Epithelial cell of proximal tubule (primary cell): Measurements from ENCODE around the gene S100P.

- RAMPAGE, long total RNA = no peak
- RRBS = no CpG with 5 or more reads among the region's 22 CpGs
Measured at GRCh38 chr4:3862507-3863042, 96.4 kb downstream of the ADRA2C start.

- RAMPAGE, long total RNA = no peak
- RRBS = no CpG with 5 or more reads among the region's 10 CpGs
Measured at GRCh38 chr4:4032149-4032731, 194.5 kb downstream of the OTOP1 start.

DNA sequence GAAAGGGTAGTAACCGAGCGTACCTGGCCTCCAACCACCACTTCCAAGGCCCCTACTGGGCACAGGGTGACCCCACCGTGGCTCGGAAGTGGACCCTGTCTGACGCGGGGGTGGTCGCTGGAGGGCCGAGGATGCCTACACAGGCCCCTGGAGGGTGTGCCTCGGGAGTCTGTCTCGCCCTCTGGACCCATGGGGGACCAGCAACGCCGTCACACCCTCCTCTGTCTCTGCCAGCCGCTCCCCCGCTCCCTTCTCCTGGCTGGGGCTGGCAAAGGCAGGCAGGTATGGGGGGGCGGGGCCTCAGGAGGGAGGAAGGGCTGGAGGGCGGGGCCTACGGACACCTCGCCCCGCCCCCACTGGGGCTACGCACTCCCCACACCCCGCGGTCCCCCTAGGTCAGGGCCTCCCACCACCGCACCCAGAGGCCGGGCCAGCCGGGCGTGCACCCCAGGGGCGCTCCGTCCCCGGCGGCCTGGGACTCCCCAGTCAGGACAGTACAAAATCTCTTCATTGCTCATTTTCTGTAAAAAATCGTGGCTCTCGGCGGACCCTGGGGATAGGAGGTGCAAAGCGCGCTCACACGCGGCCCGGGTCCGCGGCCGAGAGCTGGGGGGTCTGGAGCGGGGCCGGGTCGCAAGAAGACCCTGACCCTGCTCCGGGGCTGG is 84.1 kb downstream of the OTOP1 start:
- RAMPAGE, long total RNA = no peak
- RRBS = 4% methylated on average over 6 of the region's 45 CpGs

GRCh38 chr4:4267676-4268336 is 19.8 kb upstream of the TMEM128 start:
- RAMPAGE, long total RNA = no peak
- RRBS = no CpG with 5 or more reads among the region's 6 CpGs

DNA sequence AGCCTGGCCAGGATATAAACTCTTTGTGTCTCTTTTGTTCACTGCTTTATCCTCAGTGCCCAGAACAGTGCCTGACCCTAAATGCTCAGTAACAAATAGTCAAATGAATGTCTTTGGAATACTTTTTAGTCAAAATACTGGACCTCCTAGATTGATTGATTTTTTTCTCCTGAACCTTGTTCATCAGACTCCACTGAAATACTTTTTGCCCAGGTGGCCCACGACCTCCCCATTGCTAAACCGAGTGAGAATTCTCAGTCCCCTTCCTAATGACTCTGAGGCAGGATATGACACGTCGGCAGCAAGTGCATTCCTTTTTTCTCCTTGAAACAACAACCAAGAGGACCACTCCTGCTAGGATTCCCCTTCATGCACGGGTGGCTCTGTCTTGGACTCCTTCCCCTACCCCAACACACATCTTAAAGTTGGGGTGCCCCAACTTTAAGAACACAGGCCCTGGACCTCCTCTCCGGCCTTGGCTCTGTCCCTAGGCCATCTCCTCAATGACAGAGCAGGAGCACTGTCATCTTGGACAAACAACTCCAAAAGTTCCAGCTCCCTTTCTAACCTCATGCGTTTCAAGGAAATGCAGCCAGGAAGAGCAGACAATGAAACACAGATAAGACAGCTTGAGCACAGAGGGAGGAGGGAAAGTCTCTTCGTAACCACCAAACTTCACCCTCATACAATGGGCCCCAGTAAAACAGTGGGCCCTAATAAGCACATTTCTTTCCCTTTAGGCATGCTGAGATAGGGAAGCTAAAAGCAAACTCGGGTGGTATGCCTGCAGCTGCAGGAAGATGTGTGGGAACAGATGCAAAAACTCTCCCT is 33.8 kb downstream of the ZBTB49 start:
- RAMPAGE, long total RNA = no peak
- RRBS = no CpG with 5 or more reads among the region's 9 CpGs

DNA sequence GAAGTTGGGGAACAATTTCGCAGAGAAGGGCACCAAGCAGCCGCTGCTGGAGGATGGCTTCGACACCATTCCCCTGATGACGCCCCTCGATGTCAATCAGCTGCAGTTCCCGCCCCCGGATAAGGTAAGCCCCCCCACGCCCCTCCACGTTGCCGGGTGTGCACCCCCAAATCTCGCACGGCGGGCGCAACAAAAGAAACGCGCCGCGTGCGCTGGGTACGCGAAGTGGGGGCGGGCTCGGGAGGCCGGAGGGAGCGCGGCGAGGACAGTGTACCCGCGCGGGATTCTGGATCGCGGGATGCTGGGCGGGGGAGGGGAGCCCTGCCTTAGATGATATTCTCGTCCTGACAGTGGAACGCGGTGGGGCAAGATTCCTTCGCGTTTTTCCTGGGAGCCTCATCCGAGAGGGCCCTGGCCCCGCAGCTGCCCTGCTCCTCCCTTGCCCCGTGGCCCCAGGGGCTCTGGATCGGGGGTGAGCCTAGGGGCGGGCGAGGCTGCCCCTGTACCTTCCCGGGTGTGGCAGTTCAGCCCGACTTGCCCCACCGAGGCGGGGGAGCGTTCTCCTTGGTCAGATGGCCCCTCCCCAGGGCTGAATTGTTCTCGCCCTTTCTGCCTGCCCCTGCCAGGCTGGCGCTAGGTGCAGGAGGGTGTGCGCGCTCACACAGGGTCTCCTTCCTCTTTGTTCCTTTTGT is 879 bp downstream of the NSG1 start:
- RAMPAGE, long total RNA = no peak
- RRBS = 5% methylated on average over 10 of the region's 53 CpGs

DNA sequence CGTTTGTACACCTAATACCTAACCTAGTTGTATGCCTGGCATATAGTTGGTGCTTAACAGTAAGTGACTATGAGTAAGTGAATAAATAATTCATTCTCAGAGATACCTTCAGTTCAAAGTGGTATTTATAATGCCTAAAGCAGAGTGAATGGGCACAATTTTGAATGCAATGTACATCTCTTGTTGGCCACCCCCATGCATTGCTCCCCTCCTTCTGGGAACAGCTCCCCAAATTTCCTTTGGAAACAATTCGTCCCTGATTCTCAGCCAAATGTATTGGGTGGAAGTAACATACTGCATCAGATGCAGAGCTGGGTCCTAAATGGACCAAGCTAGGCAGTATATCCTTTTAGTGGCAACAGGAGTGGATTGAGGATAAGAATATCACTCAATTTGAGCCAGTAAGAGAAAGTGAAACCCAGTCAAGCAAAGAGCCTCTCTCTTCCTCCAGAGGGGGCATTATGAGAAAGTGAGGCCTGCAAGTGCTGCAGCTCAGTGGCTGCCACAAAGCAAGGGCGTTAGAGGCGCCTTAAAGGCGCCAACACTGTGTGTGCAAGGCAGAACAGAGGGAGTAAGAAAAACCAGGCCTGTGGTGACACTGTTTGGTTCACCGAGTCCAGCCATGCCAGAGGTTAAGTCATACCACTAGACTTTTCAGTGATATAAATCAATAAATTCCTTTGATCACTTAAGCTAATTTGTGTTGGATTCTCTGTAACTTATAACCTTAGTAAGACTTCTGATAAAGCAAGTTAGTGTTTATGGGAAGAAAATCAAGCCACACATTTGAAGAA is 17.6 kb downstream of the STX18 start:
- RAMPAGE, long total RNA = no peak
- RRBS = no CpG with 5 or more reads among the region's 6 CpGs

- RAMPAGE, long total RNA = no peak
- RRBS = no CpG with 5 or more reads among the region's 9 CpGs
Measured at GRCh38 chr4:5576077-5576620, 132.2 kb downstream of the EVC2 start.

- RAMPAGE, long total RNA = no peak
- RRBS = no CpG with 5 or more reads among the region's 8 CpGs
Measured at GRCh38 chr4:5615123-5615800, 93.1 kb downstream of the EVC2 start.

GRCh38 chr4:5796787-5797367 is 85.9 kb downstream of the EVC start:
- RAMPAGE, long total RNA = no peak
- RRBS = no CpG with 5 or more reads among the region's 22 CpGs

- RAMPAGE, long total RNA = no peak
- RRBS = no CpG with 5 or more reads among the region's 11 CpGs
Measured at GRCh38 chr4:5798414-5798868, 87.4 kb downstream of the EVC start.

- RAMPAGE, long total RNA = no peak
- RRBS = no CpG with 5 or more reads among the region's 4 CpGs
Measured at GRCh38 chr4:6172657-6172940, 27.8 kb downstream of the JAKMIP1 start.

- RAMPAGE, long total RNA = no peak
- RRBS = no CpG with 5 or more reads among the region's 17 CpGs
Measured at GRCh38 chr4:6244894-6245517, 24.6 kb upstream of the WFS1 start.

DNA sequence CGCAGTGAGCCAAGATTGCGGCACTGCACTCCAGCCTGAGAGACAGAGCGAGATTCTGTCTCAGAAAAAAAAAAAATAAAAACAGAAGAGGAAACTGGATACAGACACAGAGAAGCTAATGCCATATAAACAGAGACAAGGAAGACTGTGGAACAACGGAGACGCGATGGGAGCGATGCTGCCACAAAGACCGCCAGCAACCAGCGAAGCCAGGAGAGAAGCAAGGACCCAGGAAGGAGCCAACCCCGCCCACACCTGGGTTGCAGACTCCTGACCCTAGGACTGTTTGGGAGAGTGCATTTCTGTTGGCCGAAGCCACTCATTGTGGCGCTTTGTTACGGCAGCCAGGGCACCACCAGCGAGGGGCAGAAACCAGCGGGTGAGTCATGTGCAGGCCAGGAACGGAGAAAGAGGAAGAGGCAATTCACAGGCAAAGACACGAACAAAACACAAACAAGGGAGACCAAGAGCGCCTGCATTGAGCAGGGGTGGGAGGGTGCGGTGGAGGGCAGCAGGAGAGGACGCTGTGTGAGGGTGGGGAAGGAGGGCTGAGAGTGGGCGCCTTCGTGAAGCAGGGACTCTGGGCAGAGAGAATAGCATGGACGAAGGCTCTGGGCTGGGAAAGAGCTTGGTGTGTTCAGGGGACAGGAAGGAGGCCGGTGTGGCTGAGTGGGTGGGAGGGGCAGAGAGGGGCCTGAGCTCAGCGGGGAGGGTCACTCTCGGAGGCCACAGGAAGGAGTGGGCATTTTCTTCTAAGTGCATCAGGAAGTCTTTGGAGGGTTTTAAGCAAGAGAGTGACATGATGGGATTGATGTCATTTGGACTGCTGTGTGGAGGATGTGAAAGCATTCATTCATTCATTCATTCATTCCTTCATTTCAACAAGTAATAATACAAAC is 12.4 kb upstream of the WFS1 start:
- RAMPAGE, long total RNA = no peak
- RRBS = no CpG with 5 or more reads among the region's 26 CpGs

- RAMPAGE, long total RNA = no peak
- RRBS = no CpG with 5 or more reads among the region's 6 CpGs
Measured at GRCh38 chr4:6357524-6357876, 87.8 kb downstream of the WFS1 start.

DNA sequence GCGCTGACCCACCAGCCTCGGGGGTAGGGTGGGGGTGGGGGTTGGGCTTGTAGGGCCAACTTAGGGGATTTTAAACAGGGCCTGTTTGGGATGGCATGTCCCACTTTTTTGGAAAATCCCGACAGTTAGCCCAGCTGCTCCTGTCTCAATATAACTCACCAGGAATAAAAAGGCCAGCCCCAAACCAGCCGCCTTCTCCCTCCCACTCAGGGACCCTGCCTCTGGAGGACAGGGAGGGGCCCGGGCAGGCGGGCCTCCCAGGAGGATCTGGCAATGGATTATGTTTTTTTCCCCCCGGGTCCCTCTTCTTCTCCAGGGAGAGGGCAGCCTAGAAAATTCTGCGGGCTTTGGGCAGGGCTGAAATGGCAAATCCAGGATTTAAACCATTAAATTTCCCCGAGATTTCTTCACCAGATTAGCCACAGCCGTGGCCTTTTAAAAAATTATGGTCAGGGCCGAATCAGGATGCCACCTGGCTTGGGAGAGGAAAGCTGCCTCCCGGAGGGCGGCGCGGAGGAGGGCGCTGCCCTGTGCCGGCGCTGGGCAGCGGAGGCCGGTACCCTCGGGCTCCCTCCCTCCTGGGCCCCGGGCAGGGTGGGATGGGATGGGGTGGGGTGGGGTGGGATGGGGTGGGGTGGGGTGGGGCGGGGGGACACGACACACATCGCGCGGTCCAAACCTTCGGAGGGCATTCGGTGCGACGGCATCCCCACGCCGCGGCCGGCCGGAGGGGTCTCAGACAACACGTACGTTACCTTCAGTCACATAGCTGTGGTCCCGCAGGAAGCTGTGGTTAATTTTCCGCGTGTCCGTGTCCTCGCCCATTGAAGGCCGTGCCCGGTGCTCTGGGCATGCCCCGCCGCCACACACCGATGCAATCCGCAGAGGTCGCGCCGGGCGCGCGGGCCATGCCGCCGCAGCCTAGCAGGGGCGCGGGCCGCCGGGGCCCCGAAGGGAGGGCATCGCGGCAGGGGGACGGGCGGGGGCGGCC is 714 bp downstream of the PPP2R2C start:
- RAMPAGE, long total RNA = no peak
- RRBS = 3% methylated on average over 37 of the region's 67 CpGs

DNA sequence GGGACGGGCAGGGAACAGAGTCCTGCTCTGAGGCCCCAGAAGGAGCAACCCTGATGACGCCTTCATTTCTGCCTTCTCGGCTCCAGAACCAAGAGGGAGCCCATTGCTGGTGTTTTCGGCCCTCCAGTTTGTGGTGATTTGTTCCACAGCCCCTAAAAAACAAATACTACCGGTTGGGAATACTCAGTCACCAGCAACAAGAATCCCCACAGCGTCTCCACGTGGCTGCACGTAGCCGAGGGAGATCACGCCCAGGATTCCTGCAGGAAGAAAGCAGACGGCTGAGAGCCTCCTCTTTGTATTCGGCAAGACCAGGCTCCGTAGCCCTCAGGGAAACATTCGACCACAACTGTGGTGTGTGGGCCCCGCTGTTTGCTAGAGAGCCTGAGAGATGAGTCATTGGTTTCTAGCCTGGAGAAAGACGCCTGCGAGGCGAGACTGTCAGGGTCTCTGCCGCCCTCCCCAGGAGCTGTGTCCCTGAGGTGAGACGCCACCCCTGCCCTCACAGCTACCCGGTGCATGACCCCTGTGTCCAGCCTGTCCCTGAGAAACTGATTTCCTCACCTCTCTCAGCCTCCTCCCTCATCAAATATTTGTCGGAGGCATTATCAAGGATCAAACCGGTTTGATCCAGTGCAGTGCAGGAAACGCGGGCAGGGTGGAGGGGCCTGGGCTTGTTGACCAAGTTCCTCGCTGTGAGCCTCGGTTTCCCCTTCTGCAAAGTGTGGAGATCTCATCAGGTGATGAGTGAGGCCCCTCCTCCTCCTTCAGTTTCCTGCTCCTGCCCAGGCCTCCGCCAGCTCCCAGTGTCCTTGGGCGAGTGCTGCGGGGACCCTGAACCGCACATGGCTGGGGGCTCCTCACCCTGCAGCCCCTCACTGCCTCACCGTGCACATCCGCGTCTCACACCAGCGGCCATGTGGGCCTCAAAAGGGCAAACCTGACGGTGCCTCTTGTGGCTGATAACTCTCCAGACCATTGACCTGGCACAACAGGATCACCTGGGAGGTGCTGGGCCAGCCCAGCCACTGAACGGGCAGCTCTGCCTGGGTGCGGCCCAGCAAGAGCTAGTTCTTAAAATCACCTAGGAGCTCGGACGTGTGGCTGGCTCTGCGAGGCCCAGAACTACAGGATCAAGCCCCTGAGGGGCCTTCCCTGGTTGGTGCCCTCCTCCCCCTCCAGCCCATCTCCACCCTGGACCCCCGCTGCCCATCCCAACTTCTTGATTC is 4.5 kb upstream of the S100P start:
- RAMPAGE, long total RNA = no peak
- RRBS = 79% methylated on average over 3 of the region's 42 CpGs

GRCh38 chr4:6693184-6694342 is at the start of gene S100P:
Gene S100P, plus strand, starts transcription at chr4:6693878.
- RAMPAGE, long total RNA = no peak
- RRBS = no CpG with 5 or more reads among the region's 32 CpGs

DNA sequence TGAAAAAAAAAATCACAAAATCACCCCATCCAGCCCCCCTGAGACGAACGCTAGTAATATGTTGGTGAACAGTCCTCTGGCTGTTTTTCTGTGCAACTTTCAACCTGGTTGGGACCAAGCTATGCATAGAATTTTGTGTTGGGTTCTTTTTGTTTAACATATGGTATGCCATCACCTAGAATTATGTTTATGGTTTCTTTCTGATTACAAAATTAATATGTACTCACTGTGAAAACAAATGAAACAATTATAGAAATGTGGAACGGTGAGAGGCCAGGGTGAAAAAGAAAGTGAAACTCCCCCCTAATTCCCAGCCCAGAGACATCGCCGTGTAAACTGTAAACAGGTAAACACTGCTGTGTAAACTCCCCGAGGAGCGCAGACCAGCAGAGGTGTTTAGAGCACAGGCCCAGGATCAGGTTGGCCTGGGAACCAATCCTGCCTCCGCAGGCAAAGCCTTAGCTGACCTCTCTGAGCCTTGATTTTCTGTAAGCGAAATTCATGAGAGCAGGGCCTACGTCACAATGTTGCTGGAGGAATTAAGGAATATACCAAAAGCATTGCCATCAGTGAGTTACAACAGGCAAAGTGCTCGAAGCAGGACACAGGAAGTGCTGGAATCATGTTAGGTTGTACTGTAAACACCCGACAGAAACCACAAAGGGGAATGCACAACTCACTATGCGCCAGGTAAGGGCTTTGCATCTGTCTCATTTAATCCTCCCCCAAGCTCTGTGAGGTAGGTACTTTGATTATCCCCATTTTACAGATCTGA is 31.0 kb upstream of the KIAA0232 start:
- RAMPAGE, long total RNA = no peak
- RRBS = no CpG with 5 or more reads among the region's 13 CpGs

- RAMPAGE, long total RNA = no peak
- RRBS = no CpG with 5 or more reads among the region's 1 CpG
Measured at GRCh38 chr4:6755353-6755542, 27.3 kb upstream of the KIAA0232 start.